ENCODE measurements around a stretch of chr2.

DNA sequence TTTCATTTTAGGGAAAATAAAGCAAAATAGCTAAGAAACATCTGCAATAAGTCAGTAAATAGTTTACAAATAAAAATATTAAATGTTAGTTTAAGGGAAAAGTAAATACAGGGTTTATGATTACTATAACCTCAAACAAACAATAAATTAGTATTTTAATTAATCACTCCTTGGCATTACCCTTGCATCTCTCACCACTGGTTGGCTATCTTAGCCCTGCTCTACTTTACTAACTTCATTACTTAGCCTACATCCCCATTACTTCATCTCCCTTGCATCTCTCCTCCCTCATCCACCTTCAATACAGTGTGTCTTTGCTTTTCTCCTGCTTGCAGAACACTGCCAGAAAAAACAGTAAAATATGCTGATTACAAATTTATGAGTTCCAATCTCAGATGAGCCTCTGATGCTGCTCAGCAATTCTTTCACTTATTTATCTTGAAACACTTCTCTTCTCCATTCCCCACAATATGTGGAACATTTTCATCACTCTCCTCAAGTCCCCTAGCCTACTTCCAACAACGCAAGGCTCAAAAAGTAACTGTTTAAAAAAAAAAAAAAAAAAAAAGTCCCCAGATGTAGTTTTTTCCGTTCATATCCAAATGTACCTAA lies 7.2 kb downstream of the VPS54 start:
- PRO-cap: no peak

GRCh38 chr2:64052381-64052878 lies 33.2 kb upstream of the VPS54 start:
- PRO-cap: no peak

- PRO-cap: no peak
These were observed 66.6 kb upstream of the PELI1 start for GRCh38 chr2:64210651-64211422.

- PRO-cap: no peak
These were observed 47.7 kb upstream of the LGALSL start for GRCh38 chr2:64406247-64406632.

GRCh38 chr2:64462048-64462425 lies 8.1 kb downstream of the LGALSL start:
- PRO-cap: no peak

- PRO-cap: no peak
These were observed 610 bp upstream of the AFTPH start for GRCh38 chr2:64523447-64523988.

- PRO-cap: no peak
These were observed 8.2 kb downstream of the AFTPH start for GRCh38 chr2:64532364-64532764.

GRCh38 chr2:64628763-64629383 lies 24.8 kb downstream of the SERTAD2 start:
- PRO-cap: no peak

DNA sequence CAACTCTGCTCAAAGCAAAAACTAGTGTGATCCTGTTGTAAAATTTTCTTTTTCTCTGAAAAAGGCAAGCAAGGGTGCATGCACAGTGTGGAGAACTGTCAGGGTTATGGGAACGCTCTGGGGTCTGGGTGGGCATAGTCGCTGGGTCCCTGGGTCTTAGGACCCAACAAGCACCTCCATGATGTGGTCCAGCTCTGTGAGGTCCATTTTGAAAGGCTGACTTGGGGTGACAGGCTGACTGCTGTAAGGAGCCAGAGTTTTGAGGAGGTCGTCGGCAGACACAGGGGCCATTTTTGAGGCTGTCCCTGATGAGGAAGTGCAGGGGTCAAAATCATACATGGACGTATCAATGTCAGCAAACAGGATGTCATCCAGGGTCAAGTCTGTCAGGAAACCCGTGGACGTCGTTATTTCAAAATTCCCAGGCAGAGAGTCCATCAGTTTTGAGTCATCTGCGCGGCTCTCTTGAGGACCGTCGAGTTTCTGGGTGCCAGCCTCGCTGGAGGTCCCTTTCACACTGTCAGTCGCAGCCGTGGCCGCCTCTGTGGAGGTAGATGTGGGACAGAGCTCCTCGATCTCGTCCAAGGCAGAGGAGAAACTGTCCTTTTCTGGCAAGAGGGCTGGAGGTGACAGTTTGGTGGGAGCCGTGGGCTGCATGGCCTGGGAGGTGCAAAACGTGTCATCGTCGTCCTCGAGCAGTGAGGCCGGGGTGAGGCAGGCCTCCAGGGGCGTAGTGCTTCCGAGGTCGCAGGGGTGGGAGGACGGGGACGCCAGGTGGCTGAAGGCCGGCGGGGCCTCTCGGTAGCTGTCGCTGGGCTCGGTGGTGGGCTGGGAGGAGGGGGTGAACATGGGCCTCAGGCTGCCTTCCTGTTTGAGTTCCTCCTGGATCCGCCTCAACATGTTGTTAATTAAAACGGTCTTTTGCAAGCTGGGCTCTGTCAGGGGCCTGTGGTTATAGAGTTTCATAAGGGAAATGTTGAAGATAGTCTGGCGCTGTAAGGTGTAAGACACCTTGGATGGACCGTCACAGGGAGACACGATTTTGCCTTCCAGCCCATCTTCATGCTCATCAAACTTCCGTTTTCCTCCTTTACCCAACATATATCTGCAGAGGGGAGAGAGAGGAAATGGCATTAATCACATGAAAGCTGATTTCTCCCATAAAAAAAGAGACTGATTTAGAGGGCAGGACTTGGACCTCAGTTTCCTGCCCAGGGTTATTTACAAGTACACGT lies 17.5 kb downstream of the SERTAD2 start:
- PRO-cap: no peak

DNA sequence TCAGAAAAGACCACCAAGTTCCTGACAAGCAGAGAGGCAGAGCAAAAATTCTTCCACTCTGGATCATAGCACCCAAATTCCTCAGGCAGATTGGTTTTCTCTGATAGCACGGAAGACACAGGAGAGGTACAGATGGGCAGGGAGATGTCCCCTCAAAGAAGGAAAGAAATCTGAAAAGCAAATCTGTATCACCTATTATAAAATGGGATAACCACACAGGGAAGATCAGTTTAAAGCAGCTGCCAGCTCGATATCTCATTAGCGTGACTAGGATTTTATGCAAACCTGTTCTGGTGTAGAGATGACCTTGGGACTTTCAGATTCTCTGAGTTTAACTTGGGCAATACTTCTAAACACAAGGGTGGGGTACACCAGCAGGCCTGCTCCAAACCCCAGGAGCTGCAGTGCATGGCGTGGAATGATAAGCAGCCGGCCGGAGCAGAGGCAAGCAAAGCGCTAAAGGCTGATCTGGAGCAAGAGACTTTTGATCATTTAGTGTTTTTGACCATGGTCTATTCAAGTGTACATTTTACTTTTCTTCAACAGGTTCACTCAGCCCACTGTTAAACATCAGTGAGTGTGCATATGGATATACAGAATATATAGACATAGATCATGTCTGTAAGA lies 4.7 kb downstream of the SERTAD2 start:
- PRO-cap: no peak

DNA sequence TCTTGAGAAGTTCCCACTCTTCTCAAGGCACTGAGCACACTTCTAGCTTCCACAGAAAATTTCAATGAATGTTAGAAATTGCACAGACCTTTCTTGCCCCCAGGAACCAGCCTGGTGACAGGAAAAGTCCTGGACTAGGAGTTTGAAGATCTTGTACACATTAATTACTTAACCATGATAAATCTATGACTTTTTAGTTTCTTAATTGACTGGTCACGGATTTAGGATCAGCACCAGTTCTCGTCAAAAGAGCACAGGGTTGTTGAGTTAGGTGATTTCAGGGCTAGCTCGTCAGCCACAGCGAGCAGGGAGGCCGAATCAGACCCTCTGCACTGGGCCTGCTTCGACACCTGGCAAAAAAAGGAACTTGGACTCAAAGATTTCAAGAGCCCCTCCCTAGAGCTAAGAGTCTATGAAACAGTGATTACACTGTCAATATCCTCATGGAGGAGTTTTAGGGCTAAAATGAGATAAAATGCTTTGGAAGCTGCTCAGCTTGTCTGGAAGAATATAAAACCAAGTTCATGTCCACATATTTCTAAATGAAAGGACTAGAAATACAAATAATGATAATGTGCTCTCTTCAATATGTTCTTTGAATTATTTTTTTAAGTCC lies 4.5 kb upstream of the SERTAD2 start:
- PRO-cap: no peak

GRCh38 chr2:64678718-64679104 lies 25.0 kb upstream of the SERTAD2 start:
- PRO-cap: no peak

DNA sequence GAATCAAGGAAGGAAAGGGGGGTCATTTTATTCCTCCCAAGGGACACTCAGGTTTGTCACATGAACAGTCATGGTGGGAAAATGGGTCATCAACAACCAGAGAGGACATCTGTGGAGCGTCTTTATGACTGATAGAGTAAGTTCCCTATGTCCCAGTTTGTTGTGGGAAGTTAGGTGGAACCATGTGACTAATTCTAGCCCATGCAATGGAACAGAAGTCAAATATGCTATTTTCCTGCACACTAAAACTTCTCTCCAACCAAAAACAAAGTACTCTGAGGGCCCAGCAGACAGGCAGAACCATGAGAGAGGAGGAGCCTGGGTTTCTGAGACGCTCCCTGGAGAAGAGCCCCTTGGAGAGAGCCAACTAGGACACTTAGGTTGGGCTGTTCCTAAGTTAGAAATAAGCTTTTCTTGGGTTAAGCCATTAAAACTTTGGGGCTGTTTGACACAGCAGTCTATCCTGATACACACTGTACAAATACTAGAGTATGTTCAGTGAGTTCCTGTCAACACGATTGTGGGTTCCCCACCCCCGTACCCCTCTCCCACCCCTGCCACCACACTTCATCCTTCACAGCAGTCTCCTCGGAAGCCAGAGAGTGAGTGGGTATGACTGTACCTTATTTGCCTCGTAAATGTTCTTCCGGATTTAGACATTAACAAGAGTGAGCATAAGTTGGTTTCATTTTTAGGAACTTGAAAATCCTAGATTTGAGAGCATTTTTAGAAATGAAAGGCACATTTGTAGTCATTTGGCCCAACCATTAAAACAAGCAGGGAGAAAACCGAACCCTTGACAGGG lies 165.9 kb upstream of the SERTAD2 start:
- PRO-cap: no peak

DNA sequence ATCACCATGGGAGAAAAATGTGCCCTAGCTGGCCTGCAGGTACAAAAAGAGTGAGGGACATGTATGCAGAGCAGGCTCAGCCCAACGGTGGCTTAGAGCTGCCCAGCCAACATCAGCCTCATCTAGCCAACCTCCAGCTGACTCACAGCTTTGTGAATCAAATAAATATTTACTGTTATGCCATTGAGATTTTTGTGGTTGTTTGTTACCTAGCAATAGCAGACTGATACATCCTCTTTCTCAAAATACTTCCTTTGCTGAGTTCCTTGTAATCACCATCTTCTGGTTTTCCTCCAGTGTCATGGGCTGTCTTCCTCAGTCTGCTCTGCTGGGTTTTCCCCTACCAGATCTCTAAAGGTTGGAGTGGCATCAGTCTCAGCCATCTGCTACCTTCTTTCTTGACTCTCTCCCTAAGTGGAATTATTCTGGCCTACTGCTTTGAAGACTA lies 126.6 kb upstream of the SLC1A4 start:
- PRO-cap: no peak

GRCh38 chr2:64865545-64866341 lies 123.5 kb upstream of the SLC1A4 start:
- PRO-cap: unidirectional peak, minus-strand start at chr2:64865681

- PRO-cap: bidirectional peak, plus-strand start at chr2:64988486, minus-strand start at chr2:64988327
These were observed 1.1 kb upstream of the SLC1A4 start for GRCh38 chr2:64988071-64988576.

DNA sequence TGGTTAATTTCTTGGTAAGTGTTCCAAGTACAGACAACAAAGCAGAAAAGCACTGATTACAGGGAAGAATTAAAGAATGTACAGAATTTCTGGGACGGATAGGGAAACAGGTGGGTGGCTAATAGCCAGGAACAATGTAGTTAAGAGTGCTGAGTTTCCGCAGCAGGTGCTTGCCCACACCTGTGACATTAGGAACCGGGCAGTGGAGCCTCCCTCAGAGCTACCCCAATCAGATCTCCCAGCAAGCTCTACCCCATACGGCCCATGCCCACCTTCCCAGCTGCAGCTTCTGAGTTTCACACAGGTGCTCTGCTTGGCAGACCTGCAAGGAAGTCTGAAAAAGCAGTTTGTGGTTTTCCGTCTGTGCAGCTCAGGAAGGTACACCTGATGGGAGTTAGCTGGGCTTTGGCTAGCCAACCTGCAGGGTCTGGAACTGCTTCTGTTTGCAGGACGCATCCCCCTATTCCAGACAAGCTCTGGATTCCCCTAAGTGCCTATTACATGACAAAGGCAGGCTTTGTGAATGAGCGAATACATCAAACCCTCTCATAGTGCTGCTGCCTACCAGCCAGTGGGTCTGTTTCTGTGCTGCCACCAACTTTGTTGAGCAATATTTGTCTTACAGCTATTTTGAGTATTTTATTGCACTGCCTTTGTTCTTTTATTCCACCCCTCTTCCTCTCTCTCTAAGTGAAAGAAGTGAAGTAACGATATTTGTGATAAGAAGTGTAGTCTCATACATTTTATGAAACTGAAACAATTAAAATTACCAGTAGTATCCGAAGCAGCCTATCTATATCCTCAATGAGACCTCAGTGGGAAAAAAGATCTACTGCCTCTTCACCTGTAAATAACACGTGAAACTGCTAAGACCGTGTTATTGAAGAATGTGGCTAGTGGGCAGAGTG lies 24.7 kb upstream of the CEP68 start:
- PRO-cap: no peak

DNA sequence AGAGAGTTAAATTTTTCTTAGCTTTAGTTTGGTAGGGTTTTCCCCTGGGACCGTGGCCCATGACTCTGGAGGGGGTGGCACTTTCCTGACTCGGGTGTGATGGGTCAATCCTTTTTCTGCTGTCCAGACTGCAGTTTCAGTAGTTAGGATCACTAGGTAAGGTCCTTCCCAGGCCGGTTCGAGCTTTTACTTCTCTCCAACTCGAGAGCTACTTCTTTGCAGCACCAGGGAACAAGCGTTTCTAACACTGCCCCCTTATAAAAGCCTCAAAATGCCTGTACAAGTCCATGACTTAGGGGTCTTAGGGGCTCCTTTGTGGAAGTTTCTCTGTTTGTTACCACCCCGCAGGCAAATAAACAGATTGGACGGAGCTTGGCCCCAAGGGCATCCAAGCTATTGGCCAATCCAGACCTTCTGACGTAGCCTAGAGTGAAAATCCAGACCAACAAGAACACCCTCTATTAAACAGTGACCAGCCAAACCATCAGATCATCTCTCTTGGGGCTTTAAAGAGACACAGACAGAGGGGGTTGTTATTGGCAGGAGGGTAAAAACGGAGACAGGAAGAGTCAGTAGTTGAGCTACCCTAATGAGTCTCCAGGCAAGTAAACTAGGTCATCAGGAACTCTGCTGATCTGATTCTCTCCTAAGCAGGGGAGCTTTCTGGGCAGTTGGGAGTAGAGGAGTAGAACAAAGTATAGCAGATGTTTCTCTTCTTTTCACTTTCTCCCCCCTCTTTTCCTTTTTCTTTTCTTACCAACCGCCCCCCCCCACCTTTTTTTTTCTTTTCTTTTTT lies 9.3 kb upstream of the CEP68 start:
- PRO-cap: no peak

DNA sequence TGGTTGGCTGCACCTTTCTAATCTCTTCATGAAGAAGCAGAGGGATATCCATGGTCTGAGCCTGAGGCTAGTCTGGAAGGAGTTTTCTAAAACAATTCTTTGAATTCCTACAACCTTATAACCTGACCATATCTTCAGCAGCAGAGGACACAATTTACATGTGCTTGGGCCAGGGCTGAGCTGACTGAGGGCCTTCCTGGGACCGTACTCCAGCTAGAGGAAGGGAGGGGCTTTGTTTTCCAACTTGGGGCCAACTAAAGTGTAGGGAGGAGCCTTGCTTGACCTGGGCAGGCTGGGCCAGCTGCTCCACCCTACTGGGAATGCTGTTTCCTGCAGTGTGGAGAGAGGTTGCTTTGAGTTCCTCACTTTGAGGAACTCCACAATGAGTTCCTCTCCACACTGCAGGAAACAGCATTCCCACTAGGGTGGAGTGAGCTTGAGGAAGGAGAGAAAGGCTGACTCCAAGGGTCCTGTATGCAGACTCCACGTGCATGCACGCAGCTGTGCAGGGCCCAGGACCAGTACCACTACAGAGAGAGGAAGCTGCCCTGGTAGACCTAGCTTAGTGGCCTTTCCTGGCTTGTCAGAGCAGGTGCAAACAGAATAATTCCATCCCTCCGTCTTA lies 19.6 kb downstream of the CEP68 start:
- PRO-cap: no peak

DNA sequence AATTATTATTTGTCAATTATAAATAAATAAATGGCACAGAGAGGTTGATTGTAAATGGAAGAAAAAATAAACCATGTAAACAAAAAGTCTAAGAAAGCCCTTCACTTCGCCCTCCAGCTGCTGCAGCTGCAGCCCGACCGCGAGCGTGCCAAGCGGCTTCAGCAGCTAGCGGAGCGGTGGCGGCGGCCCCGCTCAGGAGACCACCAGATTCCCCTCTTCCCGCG lies 22.8 kb upstream of the ACTR2 start:
- PRO-cap: unidirectional peak, plus-strand start at position 104 of the sequence

Measured in bronchus (tissue), 1 donor.